AG09309 (cell line): Measurements from ENCODE around the gene WDR89.

DNA sequence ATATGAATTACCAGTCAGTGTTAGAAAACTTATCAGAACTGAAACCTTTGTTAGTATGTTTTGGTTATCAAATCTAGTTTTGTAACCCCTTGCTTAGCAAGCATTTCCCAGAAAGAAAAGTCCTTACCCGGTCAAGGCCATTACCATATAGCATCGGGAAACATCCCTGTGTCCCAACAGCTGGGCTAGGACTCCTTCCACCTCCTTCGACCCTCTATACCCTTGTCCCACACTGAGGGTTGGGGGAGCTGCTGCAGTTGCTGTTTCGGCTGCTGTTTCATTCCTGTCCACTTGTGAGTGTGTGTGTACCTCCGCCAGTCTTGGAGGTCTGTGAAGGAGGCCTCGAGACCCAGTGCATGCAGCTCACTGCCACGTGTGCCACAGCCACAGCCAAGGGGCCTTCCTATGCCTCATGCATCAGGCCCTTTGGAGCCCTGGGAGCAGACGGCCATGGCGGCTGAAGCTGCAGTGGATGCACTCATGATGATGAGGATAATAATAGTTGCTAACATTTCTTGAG lies 156.3 kb downstream of the PRKCH start:
- RRBS: no CpG with 5 or more reads among the region's 9 CpGs

DNA sequence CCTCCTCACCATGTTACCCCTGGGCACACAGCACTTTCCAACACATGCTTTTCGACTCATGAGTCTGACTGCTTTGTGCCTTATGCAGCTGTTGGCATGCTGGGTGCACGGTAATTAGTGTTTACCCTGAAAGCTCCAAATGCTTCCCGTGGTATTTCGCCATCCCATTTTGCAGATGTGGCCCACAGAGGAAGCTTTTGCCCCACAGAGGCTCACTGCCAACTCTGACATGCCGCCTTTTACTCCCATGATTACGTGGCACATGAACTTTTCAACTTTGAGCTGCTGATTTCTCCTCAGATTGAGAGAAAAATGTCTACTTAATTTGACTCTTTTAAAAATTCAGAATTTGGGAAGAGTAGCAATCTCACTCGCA lies 168.6 kb downstream of the PRKCH start:
- RRBS: no CpG with 5 or more reads among the region's 7 CpGs

- RRBS: no CpG with 5 or more reads among the region's 6 CpGs
Observed at GRCh38 chr14:61498841-61499173, 177.4 kb downstream of the PRKCH start.

DNA sequence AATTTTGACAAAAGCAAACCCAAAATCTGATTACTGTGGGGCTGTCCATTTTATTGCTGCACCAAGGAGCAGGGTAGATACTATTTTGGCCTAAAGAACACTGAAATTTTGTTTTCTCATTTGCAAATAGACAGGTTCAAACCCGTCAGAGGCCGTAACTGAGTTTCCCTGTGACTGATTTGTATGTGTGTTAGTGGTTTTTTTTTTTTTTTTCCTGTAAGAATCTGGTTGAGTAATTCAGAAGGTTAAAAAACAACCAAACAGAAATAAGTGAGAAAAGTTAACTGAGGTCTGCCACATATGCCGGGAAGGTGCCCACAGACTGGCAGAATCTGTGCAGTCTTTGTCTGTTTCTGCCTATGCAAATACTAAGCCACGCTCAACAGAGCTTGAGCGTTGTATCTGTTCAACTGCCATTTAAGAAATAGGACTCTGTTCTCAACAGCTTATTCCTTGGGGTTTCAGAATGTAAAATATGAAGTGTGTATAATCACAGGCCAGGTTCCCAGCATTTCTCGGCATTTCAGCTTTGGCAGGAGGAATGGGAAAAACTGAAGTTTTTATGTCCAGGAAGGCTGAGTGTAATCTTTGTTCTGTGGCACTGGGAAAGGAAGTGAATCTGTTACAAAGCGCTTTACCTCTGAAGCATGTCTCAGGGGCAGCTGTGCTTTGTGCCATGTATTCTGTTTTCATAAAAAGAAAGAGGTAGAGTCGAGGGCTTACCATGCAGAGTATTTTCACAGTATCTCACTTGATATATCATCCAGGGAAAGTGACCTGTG lies 181.9 kb downstream of the PRKCH start:
- RRBS: no CpG with 5 or more reads among the region's 8 CpGs

DNA sequence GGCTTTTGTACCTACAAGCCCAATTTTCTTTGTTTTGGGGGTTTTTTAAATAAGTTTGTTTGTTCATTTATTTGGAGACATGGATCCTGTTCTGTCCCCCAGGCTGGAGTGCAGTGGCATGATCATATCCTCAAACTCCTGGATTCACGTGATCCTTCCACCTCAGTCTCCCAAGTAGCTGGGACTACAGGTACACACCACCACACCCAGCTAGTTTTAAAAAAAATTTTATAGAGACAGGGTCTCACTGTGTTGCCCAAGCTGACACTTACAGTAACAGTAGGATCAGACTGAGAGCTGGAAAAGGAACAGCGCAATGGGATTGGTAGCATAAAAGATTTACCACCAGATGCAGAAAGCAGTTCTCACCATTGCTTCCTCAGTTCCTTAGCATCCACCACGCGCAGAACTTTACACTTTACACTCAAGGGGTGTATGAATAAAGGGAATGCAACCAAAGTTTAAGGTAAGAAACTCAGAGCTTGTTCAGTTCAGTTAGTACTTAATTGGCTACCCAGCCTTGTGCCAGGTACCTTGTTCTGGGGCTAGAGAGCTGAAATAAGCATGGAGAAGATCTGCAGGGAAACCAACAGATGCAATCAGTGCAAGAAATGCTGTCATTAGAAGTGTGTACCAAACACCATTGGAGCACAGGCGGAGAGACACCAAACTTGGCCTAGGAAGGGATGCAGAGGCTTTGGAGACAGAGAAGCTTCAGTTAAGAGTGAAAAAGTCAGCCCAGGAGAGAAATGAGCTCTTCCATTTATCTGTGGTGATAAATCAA lies 182.4 kb upstream of the HIF1A start:
- RRBS: no CpG with 5 or more reads among the region's 5 CpGs

GRCh38 chr14:61525136-61526176 lies 169.9 kb upstream of the HIF1A start:
- RRBS: no CpG with 5 or more reads among the region's 20 CpGs

DNA sequence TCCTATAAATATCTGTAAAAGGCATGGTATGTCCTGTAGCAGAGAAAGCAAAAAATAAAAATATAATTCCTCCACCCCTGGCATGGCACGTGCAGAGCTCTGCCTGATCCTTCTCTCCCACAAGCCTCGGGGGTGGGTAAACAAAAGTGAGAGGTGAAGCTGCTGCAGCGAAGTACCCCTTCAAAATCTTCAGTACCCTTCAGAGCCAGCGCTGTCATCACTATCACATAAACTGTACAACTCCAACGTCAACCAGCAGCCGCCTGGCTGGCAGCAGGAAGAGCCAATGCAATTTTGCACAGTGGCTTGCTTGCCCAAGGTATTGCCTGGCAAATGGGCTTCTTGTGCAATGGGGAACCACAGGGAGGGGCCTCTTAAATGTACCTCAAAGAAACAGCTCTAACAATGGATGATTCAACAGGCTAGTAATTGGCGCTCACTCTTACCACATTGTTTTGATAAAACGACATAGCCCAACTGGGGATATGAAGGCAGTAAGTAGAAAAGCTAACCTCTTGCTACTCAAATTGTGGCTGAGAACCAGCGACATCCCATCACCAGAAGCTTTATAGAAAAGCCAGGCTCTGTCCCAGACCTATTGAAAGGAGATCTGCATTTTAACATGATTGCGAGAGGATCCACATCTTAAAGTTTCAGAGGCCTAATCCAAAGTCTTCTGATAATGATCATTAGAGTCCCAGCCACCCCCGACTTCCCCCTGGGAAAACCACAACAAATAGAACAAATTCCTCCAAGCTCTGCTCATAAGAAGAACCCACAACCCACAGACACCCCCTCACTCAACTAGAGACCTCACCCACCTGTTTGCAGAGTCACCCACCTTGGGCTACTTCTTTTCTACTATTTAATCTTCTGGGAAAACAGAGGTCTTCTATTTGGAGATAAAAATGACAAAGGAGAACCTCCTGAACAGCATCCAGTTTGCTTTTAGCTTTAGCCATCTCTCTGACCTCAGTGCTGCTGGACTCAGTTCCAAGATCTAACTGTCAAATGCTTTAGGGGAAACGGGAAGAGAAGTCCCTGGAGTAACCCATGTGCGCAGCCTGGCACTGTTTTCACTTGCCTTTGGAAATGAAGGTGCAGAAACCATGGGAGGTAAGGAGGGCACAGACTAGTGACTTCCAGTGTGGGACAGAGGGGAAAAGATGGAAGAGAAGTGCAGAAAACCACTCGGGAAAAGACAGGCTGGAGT lies 125.3 kb upstream of the HIF1A start:
- RRBS: no CpG with 5 or more reads among the region's 14 CpGs

DNA sequence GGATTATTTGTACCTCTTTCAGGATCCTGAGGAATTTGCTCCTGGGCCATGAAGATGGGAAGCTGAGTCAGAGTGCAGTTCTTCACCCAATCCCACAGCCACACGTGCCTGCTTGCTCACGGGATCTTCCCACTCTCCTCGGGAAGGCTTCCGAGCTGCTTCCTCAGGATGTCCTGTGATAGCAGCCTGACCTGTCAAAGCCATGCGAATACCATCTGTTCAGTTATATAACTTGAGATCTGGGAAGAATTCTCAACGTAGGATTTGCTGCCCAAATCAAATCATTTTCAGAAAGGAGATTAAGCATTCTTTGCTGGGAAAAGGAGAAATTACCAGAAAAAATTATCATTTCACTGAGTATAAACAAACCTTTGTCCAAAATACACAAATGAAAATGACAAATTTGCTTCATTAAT lies 41.7 kb upstream of the HIF1A start:
- RRBS: no CpG with 5 or more reads among the region's 6 CpGs

DNA sequence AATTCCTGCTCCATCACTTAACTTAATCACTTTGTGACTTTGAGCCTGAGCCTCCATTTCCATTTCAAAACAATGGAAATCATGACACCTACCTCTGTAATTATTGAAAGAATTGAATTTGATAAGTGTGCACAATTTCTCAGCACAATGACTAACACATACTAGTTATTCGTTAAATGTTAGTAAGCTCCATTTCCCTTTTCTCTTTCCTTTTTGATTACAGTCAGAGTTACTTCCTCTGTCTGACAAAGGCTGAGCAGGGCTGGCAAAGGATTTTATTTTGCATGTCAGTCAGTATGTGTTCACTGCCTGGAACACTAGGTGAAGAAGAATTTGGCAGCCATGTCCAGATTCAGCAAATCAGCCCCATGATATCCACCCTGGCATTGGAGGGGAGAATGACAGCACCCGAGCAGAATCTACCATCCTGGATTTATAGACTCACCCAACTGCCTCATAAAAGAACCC lies 12.2 kb upstream of the RHOJ start:
- RRBS: no CpG with 5 or more reads among the region's 2 CpGs

DNA sequence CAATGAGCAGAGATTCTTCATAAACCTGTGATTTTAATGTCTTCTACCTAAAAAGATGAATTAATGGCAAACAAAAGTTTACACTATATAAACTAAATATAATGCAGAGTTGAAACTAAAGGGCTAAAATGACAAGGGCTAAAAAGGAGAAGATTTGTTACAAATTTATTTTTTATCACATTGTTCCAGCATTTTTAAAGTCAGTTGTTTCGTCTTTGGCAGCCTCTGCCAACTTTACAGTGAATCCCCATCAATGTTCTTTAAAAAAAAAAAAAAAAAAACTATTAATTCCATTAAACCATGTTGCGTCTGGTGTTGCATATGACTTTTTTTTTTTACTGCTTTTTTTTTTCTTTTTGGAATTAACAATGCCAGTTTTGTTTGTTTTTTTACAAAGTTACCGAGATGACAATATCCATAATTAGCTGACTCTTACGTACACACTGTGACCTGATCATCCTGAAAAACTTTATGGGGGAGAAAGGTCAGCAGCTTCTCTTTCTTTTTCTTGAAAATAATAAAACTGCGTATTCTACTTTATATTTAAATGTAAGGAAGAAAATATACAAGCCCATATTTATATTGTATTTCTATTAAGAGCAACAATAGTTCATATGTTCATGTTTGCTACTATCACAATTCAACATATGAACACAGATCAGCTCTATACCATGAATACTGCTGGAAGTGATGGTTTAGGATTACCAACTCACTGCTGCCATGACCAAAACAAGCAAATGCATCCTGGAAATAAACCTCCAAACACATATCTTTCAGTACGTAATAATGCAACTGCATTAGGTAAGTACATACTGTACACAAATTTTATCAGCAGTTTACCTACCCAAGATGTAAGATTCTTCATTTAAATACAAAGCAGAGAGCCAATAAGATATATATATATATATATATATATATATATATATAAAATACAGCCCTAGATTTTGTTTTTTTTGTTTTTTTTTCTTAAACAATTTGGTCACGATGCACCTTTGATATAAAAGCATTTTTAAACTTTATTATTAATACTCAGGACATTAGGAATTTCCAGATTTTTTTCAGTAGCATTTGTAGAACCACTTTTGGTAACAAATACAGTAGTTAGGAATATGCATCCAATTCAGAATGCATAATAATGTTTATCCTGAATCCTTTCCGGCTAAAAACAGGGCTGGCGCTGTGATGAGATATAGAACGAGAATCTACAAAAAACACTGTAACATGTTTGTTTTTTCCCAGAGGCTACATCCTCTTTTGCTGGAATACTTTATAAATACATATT lies 55.4 kb upstream of the GPHB5 start:
- RRBS: no CpG with 5 or more reads among the region's 10 CpGs

DNA sequence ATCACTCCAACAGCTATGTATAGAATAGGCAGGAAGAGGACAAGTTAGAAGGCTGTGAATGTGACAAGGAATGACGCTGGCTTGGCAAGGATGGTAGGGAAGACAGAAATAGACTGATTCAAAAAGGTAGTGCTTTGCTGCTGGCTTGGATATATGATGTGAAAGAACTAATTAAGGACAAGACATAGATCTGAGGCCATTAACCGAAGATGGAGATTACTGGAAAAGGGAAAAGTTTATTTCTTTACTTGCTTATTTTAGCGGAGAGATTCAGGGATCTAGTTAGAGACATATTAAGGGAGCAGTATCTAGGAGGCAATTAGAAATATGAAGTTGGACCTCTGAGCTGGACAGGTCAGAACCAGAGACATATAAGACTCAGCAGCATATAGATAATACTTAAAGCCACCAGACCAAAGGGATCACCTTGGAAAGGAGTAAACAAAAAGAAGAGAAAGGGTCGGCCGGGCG lies 105.3 kb upstream of the GPHB5 start:
- RRBS: no CpG with 5 or more reads among the region's 6 CpGs

DNA sequence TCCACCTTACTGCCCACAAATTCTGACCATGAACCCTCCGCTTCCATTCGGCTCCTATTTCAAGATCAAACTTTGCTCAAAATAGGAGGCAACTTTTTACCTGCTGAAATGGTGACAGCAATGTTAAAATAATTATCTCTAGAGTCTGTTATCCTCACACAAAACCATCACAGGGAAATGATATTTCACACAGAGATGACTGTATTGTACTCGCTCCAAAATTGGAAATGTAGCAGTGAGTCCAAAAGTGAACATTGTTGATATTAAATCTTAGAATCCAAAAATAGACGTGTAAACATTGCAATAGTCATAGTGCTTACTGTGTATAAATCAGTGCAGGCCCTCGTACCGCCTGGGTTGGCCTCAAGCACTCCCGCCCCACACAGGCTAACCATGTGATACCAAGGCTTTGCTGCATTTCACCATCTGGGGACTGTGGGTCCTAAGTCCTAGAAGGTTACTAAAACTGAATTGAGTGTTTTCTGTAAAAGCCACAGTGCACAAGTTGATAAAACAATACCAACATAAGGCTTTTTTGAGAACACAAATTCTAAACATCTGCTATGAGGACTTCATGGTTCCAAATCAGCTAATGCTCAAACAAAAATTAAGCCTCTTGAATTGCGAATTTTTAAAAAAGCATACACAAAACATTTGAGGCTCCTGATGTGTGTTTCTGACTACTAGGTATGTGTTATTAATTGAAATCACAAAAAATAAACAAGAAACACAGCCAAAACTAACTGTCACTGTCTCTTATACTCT lies 107.3 kb downstream of the PPP2R5E start:
- RRBS: no CpG with 5 or more reads among the region's 8 CpGs

DNA sequence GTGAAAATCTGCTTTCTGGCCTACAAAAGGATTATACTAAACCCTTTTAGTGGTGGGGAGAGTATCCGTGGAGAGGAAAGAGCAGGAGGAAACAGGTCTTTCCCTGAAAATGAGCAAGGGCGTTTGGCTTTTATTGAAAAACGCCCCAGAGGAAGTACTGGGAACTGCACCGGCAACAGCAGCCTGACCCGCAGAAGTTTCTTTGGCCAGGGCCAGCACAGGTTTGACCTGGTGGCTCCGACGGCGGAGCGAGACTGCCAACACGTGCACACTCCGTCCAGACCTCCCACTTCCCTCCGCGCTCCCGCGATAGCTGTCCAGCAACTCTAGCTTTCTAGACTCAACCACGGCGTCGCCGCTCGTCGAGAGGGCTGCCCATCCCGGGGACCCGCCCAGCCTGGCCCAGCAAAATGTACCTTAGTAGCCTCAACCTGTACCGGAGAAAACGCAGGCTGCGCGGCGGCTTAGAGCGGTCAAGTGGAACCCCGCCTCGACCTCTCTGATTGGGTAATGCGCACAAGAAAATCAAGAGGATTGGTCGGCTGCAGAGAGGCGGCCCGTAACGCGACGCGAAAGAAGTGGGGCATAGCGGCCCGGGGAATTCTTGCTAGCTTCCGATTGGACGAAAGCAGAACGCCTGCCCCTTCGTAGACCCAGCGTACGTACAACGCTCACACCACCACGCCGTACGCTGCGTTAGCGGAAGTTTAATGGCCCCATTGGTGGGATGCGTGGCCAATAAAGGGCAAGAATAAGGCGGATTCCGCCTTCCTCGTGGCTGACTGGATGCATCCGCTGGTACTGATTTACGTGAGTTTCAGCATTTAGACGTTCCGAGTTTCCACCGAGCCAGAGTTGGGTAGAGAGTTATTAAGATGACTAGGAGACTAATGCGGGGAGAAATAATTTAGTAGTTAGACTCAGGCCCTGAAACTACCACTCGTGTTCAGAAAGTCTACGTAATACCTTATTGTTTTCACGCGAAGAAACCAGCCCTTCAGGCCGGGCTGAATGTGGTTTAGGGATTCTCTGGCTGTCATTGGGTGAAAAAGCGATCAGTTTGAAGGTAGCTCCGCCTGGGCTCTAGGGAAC lies at the start of gene WDR89:
WDR89 (minus strand) TSS at position 484 of the 1,092 bp plus-strand sequence.
- RRBS: 4% methylated on average over 4 of the region's 70 CpGs

DNA sequence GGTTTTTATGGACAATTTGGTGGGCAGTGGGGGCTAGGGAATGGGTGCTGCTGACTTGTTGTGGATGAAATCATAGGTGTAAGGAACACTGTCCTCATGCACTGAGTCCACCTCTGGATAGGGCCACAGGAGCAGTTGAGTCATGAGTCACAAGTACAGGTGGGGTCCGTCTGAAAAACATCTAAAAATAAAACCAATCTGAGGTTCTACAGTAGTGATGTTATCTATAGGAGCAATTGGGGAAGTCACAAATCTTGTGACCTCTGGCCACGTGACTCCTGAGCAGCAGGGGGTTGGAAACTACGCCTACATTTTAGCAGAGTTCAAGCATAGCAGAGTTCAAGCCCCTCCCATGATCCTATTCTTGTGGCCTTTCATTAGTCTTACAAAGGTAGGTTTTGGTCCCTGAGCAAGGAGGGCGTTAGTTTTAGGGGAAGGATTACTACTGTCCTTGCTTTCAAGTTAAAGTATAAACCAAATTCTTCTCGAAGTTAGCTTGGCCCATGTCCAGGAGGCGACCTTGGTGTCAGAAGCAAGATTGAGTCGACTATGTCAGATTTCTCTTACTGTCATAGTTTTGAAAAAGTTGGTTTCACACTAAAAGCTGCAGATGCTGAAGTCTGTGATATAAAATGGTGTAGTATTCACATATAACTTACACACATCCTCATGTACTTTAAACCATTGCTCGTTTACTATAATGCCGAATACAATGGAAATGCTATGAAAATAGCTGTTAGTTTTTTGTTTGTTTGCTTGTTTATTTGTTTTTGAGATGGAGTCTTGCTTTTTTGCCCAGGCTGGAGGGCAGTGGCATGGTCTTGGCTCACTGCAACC lies 18.3 kb upstream of the SGPP1 start:
- RRBS: no CpG with 5 or more reads among the region's 9 CpGs

DNA sequence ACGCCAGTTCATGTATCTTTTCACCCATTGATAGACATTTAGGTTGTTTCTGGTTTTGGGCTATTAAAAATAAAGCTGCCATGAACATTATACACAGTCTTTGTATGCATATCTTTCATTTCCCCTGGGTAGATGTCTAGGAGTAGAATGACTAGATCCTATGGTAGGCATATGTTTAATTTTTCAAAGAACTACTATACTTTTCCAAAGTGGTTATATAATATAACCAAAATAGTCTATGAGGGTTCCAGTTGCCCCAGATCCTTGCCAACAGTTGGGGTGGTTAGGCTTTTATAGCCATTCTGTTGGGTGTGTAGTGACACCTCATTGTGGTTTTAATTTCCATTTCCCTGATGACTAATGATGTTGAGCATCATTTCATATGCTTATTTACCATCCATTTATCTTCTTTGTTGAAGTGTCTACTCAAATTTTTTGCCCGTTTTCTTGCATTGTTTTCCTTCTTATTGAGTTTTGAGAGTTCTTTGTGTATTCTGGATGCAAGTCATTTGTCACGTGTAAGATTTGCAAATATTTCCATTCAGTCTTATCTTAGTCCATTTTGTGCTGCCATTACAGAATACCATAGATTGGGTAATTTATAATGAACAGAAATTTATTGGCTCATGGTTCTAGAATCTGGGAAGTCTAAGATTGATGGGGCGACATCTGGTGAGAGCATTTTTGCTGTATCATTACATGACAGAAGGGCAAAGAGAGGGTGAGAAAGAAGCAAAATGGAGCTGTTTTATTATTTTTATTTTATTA lies 4.7 kb downstream of the SYNE2 start:
- RRBS: no CpG with 5 or more reads among the region's 4 CpGs

DNA sequence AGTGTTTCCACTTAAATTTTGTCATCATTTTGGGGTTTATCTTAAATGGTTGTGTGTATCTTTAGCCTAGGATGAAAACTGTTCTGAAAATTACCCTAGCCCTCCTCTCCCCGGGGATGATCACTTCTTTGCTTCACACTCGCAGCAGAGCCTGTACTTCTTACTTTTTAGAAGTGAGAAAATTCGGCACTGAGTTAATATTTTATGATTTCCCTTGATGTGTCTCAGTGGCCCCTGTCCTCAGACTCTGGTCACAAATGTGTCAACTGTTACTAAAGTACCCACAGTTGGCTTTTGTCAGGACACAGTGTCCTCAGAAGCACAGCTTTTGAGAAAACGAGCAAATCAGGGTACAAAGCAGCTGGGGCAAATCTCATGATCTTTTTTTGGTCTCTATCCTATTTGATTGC lies 142.4 kb downstream of the SYNE2 start:
- RRBS: no CpG with 5 or more reads among the region's 4 CpGs

GRCh38 chr14:64022664-64023062 lies 169.9 kb downstream of the SYNE2 start:
- RRBS: no CpG with 5 or more reads among the region's 3 CpGs

DNA sequence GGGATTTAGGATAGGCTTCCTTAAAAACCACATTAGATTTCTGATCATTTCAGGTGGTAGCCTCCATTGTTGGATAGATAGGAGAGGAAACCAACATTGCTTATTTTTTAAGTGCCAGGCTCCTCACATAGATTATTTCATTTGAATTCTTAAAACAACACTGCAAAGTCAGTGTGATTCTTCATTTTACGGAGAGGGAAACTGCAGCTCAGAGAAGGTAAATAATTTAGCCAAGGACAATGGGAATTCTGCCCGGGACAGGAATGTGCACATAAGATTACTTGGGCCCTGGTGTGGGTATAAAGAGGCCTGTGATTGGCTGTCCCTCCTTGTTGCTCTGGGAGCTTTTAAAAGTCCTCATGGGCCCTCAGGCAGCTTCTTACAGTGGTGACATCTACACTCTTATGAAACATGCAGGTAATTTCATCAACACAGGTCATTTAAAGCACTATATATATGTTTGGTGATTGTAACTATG lies 100.4 kb downstream of the ESR2 start:
- RRBS: no CpG with 5 or more reads among the region's 2 CpGs